ENCODE measurements around the genes VAC14 and CALB2.

DNA sequence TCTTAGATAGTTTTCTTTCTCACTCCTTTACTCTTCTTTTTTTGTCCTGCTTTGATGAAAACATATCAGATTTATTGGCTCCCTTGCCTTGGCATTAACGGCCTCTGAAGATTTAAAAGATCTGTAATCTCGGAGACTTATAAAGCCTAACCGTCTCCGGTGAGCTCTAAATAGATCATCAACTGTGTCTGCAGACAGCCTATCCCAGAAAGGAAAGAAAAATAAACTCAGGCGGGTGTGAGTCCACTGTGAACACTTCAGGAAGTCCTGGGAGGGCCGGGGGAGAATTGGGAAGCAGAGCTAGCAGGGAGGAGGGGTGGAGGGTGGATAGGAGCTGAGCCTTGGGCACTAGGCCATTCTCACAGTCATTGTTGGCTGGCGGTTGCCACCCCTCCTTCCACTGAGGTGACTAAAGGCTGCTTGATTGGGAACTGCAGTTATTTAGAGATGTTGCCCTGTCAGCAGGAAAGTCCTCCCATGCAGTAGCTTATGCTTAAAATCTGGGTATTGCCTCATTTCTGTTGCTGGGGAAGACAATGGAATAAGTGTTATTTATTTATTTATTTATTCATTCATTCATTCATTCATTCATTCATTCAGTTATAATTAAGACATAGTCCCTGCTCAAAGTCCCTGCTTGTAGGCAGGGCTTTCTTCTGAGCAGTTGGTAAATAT is 86.9 kb downstream of the WWP2 start:
- PRO-cap = unidirectional peak, minus-strand start at position 213 of the sequence

GRCh38 chr16:70060600-70061377 is 53.3 kb upstream of the PDPR start:
- PRO-cap = no peak

- PRO-cap = no peak
These were observed 15.2 kb upstream of the CLEC18C start for GRCh38 chr16:70158203-70158959.

- PRO-cap = unidirectional peak, plus-strand start at chr16:70188361
These were observed 14.4 kb downstream of the CLEC18C start for GRCh38 chr16:70187905-70188481.

GRCh38 chr16:70375848-70376460 is 29.3 kb downstream of the DDX19A start:
- PRO-cap = no peak

DNA sequence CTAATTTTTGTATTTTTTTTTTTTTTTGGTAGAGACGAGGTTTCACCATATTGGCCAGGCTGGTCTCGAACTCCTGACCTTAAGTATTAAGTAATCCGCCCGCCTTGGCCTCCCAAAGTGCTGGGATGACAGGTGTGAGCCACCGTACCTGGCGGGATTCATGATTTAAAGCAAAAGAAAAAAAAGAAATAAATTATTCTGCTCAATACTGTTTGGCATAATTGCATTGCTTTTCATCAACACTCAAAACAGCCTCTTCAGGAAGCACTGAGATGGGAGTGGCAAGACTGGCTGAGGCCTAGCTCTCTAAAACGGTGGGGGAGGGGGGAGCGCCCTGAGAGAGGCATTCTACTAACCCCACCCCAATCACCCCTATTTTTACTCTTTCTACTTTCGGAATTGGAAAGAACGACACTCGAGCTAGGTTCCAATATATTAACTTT is 33.1 kb downstream of the DDX19A start:
- PRO-cap = no peak

DNA sequence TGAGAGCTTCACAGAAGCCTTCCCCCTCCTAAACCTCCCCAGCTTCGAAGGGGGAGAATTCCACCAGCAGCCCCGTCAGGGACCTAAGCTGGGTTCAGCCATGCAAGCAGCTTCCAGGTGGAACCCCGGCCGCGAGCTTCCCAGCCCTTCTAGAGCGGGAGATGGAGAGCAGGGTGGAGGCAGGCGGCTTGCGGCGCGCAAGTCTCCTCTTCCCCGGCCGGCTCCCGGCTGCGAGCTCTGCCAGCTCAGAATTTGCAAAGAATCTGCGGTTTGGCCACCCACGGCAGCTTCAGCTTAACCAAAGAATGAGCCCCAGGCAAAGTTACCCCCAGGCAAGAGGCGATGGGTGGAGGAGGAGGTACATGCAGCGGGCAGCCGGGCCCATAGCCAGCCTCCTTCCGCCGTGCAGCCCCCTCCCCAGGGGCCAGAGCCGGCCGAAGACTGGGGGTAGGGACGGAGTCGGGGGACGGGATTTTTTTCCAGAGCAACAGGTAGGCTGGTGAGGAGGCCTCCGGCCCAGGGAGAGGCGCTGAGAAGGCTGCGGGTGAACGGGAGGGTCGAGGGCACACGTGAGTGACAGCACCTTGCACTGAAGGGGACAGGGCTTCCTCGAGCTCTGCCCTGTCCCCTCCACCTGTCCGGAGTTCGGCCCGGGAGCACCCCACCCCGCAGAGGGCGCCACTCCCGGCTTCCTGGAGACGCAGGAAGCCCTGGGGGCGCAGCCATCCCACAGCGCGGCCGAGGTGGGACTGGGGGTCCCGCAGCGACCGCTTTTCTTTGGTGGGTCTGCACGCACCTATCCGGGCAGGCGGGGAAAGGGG is 33.9 kb downstream of the DDX19A start:
- PRO-cap = no peak

GRCh38 chr16:70460836-70461266 is 6.5 kb downstream of the FCSK start:
- PRO-cap = no peak

DNA sequence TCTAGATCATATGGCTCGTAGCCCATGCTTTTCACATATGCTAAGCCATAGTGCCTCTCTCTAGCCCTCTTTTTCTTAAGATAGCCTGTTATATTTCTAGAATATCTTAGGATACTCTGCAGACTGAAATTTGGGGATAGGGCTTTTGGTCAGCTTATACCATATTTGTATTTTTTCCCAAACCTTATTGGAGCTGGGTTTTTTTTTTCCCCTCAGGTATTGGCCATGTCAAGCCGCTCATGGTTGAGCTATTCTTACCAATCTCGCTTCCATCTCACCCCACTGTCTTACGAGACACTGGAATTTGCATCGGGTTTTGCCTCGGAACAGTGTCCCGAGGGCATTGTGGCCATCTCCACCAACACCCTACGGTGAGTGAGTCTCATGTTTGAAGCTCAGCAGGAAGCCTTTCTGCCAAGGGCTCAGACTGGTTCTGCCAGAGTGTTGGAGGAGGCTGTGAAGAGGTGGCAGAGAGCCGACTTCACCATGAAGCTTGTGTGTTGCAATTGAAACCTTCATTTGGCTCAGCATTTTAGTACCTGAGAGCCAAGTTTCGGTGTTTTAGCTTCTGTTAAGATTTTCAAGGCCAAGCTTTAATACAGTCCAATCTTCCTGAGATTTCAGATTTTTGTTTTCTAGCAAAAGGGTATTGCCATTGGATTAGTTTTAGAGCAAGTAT is 37.9 kb downstream of the SF3B3 start:
- PRO-cap = no peak

- PRO-cap = no peak
These were observed 50.1 kb downstream of the SF3B3 start for GRCh38 chr16:70573315-70574519.

DNA sequence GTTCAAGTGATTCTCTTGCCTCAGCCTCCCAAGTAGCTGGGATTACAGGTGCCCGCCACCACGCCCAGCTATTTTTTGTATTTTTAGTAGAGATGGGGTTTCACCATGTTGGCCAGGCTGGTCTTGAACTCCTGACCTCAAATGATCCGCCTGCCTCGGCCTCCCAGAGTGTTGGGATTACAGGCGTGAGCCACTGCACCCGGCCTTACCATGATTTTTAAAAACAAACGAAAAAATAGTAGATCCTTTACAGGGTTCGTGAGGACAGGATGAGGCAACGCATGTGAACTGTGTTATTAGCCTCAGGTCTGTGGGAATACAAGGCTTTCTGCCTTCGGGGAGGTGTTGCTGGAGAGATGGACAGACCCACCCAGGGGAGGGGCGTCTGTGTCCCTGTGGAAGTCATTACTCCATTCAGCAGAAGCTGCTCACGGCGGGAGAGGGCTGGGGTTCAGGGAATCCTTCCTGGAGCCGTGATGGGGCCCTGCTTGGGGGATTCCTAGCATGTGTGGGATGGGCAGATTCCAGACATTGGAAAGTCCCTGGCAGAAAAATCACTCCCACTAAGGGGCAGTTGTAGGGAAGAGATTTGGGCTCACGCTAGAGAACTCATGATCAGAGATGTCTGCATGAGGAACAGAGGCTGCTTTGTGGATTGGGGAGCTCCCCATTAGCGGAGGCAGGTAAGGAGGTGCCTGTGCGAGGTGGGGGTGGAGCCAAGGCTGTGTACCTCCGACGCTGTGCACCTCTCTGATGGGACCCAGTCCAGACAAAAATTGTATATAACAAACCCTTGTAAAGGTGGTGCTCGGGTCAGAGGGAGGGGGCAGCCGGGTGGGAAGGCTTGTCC is 56.4 kb upstream of the IL34 start:
- PRO-cap = no peak

- PRO-cap = no peak
These were observed 17.8 kb downstream of the IL34 start for GRCh38 chr16:70664101-70664612.

DNA sequence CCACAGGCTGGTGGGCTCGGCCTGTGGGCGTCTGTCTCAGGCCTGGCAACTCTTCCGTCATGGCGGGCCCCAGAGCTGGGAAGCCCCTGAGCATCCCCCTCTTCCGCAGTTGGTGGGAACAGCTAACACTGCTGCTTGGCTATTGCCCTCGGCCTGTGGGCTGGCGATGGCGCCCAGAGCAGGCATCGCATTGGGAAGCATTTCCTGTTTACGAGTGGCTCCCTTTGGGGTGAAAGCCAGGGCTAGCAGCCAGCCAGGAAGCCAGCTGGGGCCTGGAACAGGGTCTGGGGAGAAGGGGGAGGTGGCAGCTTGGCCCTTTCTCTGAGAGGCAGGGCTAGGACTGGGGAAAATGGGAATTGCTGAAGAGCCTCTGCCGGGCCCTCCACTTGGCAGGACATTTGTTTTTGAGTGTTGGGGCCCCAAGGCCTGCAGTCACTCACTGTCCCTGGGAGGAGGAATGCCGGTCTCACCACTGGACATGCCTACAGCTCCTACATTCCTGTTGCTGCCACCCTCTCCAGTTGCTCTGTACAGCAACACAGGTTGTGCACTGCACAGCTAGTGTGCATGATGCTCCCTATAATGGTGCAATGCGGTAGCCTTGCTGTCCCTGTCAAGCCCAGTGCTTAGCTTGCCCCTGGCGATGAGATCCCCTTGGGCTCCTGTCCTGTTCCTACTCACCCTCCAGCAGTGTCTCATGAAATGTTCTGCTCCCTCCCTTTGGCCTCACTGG is 2.5 kb upstream of the MTSS2 start:
- PRO-cap = no peak

DNA sequence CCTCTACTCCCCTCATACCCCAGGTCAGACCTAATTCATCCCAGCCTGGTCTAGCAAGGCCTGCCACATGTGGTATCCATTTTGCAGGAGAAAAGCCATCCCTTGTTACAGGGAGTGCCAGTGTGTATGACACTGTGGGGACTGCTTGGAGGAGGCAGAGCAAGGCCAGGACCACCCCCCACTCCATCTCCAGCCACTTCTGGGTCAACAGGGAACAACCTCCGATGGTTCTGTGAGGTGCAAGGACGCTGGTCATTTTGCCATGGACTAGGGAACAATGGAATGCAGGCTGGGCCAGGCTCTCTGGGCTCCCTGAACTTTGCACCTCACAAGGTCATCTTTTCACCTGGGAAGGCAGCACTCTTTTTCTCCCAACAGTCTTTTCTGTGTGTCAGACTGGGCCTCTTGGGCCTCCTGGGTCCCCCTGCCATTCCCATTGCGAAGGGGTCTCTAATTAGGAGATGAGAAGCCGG is 38.3 kb upstream of the MTSS2 start:
- PRO-cap = no peak

- PRO-cap = unidirectional peak, minus-strand start at chr16:70801143
These were observed at the start of gene VAC14 for GRCh38 chr16:70800168-70801519. Gene VAC14 (minus strand): TSS chr16:70801158.

DNA sequence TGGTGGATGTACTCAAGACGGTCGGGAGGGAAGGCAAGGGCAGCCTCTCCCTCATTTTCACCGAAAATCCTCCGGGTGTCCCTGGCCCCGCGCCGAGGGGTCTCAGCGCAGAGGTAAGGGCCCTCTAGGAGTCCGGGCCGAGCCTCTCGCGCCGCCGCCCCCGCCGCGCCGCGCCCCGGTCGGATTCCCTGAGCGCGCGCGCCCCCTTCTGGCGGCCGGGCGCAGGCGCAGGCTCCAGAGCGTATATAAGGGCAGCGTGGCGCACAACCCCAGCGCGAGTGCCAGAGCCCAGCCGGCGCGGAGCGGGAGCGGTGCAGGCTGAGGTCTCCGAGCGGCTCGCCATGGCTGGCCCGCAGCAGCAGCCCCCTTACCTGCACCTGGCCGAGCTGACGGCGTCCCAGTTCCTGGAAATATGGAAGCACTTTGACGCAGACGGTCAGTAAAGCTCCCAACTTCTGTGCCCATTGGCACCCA is at the start of gene CALB2:
Gene CALB2, plus strand, starts transcription at position 272 of the 474 bp plus-strand sequence.
- PRO-cap = no peak

DNA sequence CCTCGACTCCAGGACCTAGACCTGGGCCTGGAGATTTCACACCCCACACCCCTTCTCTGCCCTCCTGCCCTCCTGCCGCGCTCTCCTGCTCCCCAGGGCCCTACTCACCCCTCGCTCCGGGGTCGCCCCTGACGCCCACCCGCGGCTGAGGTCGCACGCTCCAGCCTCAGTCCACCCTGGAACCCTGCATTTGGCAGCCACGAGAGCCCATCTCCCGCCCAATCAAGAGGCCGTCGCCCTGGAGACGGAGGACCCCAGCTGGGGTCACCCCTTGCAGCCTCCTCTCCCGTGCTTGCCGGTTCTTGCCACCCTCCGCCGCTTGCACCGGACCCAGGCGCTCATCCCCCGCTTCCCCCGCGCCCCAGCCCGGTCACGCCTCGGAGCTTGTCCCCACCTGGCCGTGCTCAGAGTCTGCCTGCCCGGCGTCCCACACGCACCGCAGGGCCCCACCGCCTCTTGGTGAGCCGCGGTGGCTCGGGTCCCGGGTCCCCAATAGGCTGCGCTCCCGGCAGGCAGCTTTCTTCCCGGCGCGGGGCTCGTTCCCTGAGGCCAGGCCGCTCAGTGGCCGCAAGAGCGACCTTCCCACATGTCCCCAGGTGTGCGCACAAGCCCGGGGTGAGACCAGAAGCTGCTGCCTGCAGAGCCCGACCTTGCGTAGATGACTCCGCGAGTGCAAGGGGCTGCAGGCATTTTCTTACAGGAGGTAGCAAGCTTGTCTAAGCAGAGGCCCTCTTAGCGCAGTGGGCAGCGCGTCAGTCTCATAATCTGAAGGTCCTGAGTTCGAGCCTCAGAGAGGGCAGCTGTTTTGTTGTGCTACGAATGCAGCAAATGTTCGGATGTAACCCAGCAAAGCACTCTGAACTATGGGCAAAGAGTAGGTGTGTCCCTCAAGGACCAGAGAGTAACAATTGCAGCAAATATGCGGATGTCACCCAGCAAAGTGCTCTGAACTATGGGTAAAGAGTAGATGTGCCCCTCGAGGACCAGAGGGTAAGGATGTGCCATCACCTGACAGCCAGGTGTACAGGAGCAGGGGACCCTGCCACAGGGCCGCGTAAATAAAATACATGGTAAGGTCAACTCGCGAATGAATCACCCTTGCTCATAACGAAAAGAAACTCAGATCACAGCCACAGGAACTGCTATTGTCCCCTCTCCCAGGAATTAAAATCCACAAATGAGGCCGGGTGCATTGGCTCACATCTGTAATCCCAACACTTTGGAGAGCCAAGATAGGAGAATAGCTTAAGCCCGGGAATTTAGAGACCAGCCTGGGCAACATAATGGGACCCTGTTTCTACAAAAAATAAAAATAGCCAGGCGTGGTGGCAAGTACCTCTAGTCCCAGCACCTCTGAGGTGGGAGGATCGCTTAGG is 15.6 kb downstream of the TLE7 start:
- PRO-cap = no peak

DNA sequence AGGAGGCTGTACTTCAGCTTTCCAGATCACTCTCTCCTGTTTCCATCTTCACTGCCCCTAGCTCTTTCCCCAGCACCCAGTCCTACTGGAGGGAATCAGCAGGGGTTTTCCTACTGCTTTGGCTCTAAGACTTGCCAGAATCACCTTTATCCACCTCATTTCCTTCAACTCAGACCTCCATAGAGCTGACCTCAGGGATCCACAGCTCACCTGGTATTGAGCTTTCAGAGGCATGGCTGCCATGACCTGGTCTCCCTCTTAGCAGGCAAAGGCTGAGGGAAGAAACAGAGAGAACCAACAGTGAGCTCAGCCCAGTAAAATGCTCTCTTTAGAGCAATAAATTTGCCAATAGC is 7.3 kb downstream of the ZNF19 start:
- PRO-cap = no peak

GRCh38 chr16:71571860-71572442 is 4.9 kb downstream of the TAT start:
- PRO-cap = no peak

- PRO-cap = no peak
These were observed 1.5 kb downstream of the TAT start for GRCh38 chr16:71575301-71575949.

Data from aorta (tissue), 1 donor.